Neural cell (in vitro differentiated cells): ENCODE data around the gene ICE1.

DNA sequence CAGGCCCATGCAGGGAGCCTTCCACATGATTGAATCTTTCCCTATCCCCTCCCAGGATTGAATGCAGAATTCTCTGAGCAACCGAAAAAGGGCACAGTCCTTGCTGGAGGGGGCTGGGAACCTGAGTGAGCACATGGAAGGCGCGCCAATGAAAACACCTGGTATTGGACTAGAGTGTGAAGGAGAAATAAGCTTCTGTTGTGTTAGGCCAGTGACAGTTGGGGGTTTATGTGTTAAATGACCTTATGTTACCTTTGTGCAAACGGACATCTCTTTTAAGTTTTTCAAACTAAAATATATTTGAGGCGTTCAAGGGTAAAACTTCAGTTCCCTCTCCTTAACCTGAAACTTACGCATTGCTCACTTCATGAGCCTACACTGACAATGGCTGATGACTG lies 147.9 kb upstream of the ADAMTS16 start:
- RAMPAGE, long total RNA: no peak

DNA sequence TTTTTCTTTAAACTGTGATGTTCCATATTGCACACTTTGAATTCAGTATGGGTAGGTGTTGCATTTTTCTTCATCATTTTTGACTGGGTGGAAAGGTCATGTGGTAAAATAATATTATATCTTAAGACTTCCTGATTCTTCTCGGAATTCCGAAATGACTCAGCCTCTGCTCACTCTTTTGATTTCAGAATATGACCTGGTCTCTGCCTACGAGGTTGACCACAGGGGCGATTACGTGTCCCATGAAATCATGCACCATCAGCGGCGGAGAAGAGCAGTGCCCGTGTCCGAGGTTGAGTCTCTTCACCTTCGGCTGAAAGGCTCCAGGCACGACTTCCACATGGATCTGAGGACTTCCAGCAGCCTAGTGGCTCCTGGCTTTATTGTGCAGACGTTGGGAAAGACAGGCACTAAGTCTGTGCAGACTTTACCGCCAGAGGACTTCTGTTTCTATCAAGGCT lies 5.8 kb downstream of the ADAMTS16 start:
- RAMPAGE, long total RNA: no peak

DNA sequence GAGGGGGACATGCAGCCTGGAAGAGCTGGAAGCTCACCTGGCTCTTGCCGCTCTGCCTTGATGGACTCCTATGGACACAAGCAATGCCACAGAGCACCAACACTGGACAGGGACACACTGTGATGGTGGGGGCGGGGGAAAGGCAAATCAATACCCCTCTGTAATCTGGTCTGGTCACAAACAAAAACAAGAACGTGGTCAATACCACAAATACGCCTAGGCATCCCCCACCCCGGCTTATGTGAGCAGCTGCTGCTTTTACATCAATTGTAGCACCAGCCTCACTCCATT lies 29.6 kb upstream of the ICE1 start:
- RAMPAGE, long total RNA: no peak

GRCh38 chr5:5420988-5421578 lies 1.4 kb upstream of the ICE1 start:
- RAMPAGE, long total RNA: no peak

GRCh38 chr5:5422513-5423288 lies at the start of gene ICE1:
TSS of gene ICE1 (plus strand) at chr5:5422677.
- RAMPAGE, long total RNA: no peak

DNA sequence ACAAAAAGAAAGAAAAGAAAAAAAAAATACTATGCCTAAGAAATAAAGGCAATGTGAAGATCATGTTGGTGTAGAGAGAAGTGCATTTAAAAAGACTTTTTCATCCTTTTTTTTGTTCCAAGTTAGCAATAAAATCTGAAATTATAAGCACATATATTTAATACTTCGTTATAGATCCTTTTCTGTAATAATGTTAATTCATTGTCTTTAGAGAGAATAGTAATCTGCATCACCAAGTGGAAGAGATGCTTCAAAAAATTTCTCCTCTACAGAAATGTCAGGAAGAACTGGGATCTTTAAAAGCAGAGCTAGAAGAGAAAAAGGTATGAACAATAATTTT lies 18.4 kb downstream of the ICE1 start:
- RAMPAGE, long total RNA: no peak

DNA sequence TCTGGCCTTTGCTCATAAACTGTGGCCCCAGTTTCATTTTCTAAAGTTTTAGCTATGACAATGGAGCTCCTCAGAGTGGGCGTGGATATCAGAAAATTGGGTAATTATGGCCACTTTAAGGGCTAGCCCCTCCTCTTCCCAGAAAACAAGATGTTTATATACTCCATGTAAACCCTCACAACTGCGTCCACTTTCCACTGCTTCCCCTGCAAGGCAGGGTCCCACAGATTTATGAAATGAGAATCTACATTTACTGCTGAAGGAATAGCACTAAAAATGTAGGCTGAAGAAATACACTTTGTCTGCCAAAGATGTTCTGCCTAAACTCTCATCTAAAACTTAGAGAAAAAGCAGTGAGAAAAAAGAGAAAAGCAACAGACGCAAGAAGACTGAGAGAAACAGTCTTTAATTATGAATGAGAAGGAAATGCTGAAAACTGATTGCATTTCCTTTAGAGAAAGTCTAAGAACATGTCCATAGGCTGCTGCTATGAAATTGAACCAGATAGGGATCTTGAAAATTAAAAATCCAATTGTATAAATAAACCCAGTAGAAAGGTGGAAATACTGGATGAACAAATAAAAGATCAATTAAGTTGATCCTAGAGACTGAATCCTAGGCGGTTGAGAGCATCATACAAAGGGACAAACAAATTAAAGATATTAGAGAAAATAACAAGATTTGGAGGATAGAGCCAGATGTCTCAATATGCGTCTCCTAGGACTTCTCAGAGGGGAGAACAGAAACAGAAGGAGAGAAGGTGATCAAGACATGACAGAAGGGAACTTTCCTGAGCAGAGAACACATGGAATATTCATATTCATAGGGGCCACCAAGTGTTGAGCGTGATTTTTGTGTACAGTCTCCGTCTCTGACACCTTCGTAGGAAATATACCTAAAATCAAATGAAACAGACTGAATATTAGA lies 27.5 kb downstream of the ICE1 start:
- RAMPAGE, long total RNA: no peak

GRCh38 chr5:5463071-5463686 lies 40.7 kb downstream of the ICE1 start:
- RAMPAGE, long total RNA: no peak

GRCh38 chr5:5634323-5634630 lies 211.8 kb downstream of the ICE1 start:
- RAMPAGE, long total RNA: no peak

- RAMPAGE, long total RNA: no peak
These were observed 412.5 kb downstream of the ICE1 start for GRCh38 chr5:5834947-5835429.

- RAMPAGE, long total RNA: no peak
These were observed 508 bp upstream of the MED10 start for GRCh38 chr5:6378879-6379231.

DNA sequence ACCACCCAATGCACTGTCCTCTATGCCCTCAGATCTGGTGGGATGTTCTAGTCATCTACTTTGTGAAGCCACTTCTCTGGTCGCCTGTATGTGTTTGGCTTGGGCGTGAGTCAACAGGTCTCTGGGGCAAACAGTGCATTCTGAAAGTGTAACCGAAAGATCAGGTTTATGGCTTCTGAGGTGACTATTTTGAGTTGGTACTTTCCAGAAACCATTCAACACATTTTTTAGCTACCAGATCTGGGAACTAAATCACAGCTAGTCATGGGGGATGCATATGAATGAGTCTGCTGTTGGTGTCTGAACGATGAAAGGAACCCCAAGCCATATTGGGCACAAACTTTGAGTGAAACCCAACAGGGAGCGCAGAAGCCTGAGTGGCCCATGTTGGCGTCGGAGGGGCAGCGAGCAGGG lies 35.2 kb downstream of the UBE2QL1 start:
- RAMPAGE, long total RNA: no peak

DNA sequence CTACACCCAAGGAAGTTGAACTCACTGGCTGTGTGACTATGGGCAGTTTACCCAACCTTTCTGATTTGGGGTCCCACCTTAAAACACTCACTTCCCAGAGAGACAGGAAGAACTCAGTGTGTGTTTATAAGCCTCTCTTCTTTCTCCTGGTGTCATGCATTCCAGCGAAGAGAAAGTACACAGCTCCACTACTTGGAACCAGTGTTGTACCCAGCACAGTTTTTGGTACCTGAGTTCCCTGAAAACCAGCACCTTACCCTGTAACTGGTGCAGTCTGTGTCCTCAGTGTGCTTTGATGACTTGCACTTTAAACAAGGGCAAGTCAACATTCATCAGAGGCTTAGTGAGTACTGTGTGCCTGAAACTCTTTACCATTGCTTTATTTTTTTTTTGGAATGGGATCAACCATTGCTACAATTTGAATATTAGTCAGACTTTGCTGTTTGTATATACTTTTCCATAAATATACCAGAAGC lies 1.7 kb downstream of the SRD5A1 start:
- RAMPAGE, long total RNA: no peak

DNA sequence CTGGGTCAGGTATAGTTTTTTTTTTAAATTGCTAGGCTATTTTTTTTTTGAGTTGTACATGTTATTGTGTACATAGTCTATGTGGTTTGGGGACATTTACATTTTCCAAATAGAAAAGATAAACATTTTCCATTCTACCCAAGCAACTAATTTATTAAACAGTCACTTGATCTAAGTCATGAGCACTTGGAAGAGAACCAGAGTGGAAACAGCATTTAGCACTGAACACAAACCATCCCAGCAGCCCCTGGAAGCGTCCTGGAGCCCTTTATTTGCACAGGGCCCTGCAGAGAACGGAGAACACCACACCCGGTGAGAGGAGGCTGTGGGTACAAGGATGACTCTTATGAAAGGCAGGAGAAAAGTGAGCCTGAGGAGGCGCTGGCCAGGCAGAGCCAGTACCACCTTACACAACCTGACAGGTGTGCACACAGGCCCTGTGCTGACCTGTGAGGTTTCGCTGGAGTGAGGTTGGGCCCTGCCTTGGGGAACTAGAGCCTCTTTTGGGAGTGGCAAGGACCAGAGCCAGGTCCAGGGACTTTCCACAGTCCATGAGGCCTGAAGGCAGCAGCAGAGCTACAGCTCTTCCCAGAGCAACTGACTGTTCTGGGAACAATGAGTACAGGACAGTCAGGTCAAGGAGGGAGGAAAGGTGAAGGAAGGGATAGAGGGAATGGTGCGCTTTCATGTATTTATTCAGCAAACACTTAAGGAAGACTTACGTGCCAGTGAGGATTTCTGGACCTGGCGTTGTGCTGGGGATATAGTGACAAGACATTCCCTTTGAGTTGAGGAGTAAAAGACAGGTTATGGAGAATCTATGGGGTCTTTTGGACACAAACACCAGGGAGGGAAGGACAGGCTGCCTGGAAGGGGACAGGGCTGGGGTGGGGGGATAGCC lies 3.1 kb downstream of the SRD5A1 start:
- RAMPAGE, long total RNA: no peak

DNA sequence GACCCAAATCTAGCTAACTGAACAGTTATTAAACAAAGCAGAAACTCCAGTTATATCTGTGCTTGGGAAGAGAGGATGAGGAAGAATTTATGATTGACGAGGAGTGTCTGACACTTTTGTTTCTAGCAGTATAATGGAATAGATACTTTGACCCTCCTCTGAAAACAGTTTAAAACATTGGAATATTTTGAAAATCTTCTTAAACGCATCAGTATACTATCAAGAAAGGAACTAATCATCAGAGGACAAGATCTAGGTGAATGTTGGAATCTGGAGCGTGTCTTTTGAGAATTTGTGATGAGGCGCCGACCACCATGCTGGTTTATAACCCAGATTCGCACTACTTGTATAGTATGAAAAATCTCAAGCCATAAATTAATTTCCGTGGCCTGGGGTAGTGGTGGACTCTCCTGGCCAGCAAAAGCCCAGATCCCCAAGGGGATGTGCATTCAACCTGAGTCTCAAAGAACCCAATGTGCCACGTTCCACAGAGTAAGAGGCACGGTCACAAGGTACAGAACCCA lies 23.2 kb downstream of the SRD5A1 start:
- RAMPAGE, long total RNA: no peak

GRCh38 chr5:6711664-6711935 lies 1.6 kb upstream of the TENT4A start:
- RAMPAGE, long total RNA: no peak

DNA sequence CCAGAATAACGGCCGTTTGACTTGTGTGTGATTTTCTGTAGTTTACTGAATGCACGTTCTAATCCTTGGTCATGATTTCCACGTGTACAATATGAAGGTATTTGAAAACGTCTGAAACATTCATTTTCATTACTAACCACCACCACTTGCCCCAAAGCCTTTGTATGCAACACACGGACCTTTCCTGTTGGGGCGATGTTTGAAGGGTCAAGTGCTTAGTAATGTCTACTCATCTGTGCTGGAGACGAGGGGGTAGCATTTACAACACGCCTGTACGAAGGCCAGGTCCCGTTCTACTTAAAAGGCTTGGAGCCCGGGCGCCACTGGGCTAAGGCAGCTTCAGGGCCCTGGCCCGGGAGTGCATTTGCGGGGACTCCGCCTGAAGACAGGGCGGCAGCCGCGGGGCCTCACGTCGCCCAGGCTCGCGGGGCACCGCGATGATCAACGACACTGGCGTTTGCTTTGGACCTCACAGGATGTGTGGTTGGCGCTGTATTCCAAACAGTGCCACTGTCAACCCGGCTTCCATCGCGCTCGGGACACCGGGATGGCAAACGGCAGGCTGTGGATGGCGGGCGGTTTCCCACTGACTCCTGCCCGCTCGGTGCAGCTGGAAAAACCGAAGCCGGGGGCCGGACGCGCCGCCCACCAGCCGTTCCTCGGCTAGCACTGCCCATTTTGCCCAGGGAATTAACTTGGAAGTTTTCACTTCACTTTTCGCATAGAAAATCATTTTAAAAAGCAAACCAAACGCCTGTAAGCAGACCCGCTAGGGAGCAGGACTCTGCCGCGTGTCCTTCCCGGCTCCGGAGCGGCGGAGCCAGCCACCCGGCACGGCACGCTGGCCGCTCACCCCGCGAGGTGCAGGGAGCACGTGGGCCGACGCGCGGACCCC lies 1.0 kb upstream of the TENT4A start:
- RAMPAGE, long total RNA: no peak

DNA sequence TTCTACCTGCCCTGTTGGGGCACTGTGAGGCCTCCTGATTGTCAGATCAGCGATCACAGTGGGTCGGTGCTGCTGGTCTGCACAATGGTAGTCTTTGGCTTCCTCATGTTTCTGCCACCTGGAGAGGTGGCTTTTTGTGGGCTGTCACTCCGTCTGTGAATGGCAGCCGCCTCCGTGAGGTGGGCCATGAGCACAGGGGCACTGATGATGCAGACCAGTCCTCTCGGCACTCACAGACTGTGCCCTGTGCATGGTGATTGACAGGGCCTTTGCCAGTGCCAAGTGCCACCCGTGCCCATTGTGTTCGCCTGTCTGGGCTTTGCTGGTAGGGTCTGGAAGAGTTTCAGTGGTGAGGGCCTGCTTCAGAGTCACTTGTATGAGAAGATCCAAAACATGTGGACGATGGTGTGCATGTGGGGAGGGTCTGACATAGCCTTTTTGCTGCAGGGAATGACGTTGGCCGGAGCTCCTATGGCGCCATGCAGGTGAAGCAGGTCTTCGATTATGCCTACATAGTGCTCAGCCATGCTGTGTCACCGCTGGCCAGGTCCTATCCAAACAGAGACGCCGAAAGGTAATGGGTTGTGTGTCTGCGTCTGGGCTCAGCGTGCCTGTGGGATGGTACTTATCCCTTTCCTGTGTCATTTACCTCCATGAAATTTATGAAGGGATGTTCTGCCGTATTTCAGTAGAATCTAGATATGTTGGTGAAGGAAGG lies 34.9 kb downstream of the TENT4A start:
- RAMPAGE, long total RNA: no peak

- RAMPAGE, long total RNA: no peak
These were observed 249.0 kb upstream of the ADCY2 start for GRCh38 chr5:7146938-7147306.

DNA sequence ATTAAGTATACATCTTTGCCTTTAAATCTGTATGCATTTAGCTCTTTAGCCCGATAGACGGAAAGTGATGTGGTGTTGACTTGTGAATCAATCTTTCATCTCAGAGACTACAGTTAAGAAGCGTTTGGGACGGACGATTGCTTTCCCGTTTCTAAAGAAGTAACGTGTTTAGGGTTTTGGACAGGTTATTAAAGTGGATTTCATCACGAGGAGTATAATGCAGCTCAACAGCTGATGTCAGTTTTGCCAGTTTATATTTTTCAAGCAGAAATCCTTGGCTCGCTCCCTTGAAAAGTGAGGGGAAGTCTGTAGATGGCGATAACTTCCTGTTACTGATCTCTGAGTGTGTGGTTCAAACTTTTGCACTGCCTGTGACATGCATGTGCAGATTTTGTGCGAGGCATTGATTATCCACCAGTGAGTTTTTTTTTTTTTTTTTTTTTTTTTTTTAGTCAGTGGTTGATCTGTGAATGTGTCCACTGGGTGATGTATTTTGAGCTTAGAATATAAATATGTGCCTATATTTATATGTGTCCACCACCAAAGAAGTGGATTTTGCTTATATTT lies 1.2 kb downstream of the ADCY2 start:
- RAMPAGE, long total RNA: no peak